IMR-90 (cell line): ENCODE data around the genes BCL7C and PRSS53.

- RRBS: 2% methylated on average over 30 of the region's 98 CpGs
CAGE:
- cytosol, long polyA plus RNA: start-site peak on the minus strand at chr16:30893968-30894014, 29 and 88 reads in 2 replicates
- long polyA plus RNA: no peak
- nucleus, long polyA plus RNA: no peak
Observed at GRCh38 chr16:30893773-30894558, at the start of gene BCL7C. Gene BCL7C, minus strand, starts transcription at chr16:30894077.

GRCh38 chr16:30894559-30895524 is 965 bp upstream of the BCL7C start:
- RRBS: no CpG with 5 or more reads among the region's 14 CpGs
CAGE:
- cytosol, long polyA plus RNA: no peak
- long polyA plus RNA: no peak
- nucleus, long polyA plus RNA: no peak

GRCh38 chr16:30903524-30904101 is 7.2 kb downstream of the CTF1 start:
- RRBS: no CpG with 5 or more reads among the region's 4 CpGs
CAGE:
- cytosol, long polyA plus RNA: no peak
- long polyA plus RNA: no peak
- nucleus, long polyA plus RNA: no peak

DNA sequence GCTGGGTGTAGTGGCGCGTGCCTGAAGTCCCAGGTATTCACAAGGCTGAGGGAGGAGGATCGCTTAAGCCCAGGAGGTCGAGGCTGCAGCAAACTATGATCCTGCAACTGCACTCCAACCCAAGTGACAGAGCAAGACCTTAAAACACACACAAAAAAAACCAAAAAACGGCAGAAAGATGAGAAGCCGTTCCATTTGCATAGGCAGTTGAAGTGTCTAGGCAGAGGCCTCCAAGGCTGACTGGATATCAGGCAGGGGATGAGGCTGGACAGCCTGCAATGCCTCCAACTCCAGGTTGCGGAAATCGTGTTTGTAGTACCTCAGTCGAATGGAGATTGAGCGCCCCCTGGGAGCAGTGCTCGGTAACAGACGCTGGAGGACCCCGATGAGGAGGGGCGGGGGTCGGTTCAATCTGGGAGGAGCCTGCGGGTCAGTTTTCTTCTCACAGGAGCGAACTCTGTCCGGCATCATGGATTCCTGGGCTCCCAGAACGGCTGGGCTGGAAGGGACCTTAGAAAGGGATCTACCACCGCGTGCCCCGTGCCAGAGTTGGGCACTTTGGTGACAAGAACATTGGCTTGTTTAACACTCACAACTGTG is 1.8 kb upstream of the FBXL19 start:
- RRBS: no CpG with 5 or more reads among the region's 22 CpGs
CAGE:
- cytosol, long polyA plus RNA: no peak
- long polyA plus RNA: no peak
- nucleus, long polyA plus RNA: no peak

DNA sequence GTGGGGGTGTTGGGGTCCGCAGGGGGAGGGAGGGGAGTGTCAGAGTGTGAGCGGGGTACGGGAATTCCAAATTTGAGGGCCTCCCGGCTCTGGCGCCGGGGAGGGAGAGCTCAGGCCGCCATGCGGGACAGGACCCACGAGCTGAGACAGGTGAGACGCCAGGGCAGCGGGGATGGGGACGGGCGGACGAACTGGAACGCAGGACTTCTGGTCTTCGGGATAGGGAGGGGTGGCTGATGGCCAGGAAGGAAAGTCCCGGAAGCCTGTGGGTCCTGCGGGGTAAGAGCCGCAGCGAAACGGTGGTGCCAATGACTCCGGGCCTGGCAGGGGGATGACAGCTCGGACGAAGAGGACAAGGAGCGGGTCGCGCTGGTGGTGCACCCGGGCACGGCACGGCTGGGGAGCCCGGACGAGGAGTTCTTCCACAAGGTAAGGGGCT is 347 bp downstream of the STX4 start:
- RRBS: 1% methylated on average over 12 of the region's 32 CpGs
CAGE:
- cytosol, long polyA plus RNA: no peak
- long polyA plus RNA: no peak
- nucleus, long polyA plus RNA: start-site peak on the plus strand centred at position 54 of the sequence, 101 bp wide, 342 and 316 reads in 2 replicates; start-site peak on the plus strand centred at position 337 of the sequence, 158 bp wide, 74 and 130 reads in 2 replicates

- RRBS: no CpG with 5 or more reads among the region's 29 CpGs
CAGE:
- cytosol, long polyA plus RNA: no peak
- long polyA plus RNA: no peak
- nucleus, long polyA plus RNA: no peak
Observed at GRCh38 chr16:31074552-31075281, 495 bp downstream of the ZNF646 start.

DNA sequence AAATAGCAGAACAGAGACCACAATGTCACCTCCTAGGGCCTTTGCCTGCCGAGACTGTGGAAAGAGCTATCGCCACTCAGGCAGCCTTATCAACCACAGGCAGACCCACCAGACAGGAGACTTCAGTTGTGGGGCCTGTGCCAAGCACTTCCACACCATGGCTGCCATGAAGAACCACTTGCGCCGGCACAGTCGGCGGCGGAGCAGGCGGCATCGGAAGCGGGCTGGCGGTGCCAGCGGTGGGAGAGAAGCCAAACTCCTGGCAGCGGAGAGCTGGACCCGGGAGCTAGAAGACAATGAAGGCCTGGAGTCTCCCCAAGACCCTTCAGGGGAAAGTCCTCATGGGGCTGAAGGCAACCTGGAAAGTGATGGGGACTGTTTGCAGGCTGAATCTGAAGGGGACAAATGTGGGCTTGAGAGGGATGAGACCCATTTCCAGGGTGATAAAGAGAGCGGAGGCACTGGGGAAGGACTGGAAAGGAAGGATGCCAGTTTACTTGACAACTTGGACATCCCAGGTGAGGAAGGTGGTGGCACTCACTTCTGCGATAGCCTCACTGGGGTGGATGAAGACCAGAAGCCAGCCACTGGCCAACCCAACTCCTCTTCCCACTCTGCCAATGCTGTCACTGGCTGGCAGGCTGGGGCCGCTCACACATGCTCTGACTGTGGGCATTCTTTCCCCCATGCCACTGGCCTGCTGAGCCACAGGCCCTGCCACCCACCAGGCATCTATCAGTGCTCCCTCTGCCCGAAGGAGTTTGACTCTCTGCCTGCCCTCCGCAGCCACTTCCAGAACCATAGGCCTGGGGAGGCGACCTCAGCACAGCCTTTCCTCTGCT is 4.1 kb downstream of the ZNF646 start:
- RRBS: 98% methylated on average over 8 of the region's 20 CpGs
CAGE:
- cytosol, long polyA plus RNA: no peak
- long polyA plus RNA: no peak
- nucleus, long polyA plus RNA: no peak

GRCh38 chr16:31088651-31089152 is at the start of gene PRSS53:
Gene PRSS53, minus strand, starts transcription at chr16:31088943.
- RRBS: no CpG with 5 or more reads among the region's 7 CpGs
CAGE:
- cytosol, long polyA plus RNA: no peak
- long polyA plus RNA: no peak
- nucleus, long polyA plus RNA: no peak

GRCh38 chr16:31094025-31094293 is 638 bp downstream of the VKORC1 start:
- RRBS: no CpG with 5 or more reads among the region's 16 CpGs
CAGE:
- cytosol, long polyA plus RNA: no peak
- long polyA plus RNA: no peak
- nucleus, long polyA plus RNA: no peak

- RRBS: 91% methylated on average over 4 of the region's 17 CpGs
CAGE:
- cytosol, long polyA plus RNA: no peak
- long polyA plus RNA: no peak
- nucleus, long polyA plus RNA: no peak
Observed at GRCh38 chr16:31112160-31112639, 4.0 kb downstream of the BCKDK start.

DNA sequence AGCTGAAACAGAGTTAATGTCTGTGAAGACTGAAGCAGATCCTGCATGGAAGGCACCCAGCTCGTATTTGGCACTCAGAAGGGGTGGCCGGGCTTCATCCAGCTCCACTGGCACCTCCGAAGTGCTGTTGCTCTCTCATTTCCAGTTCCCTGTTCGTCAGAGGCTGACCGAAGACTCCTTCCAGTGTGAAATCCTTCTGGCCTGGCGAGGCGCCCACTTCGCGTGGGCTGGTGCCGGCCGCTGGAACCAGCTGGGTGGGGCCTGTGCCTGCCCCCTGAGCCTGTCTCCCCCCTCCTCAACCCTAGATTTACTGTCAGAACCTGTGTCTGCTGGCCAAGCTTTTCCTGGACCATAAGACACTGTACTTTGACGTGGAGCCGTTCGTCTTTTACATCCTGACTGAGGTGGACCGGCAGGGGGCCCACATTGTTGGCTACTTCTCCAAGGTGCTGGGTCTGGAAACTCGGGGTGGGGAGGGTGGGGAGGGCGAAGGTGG is 5.8 kb downstream of the PRSS8 start:
- RRBS: no CpG with 5 or more reads among the region's 17 CpGs
CAGE:
- cytosol, long polyA plus RNA: no peak
- long polyA plus RNA: no peak
- nucleus, long polyA plus RNA: no peak

DNA sequence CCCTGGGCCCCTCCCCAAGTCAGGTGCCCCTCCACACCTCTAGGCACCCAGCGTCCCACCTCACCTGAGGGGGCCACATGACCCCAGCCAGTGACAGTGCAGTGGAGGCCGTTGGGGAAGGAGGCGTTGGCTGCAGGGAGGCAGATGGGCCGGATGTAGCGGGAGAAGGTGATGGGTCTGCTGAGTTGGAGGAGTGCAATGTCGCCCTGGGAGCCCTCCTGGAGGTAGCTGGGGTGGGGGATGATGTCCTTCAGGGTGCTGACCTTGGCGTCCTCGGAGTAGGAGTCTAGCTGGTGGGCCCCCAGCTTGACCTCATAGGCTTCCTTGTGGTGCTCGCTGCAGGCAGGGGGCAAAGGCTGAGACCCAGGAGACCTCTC is 2.9 kb downstream of the PRSS8 start:
- RRBS: no CpG with 5 or more reads among the region's 9 CpGs
CAGE:
- cytosol, long polyA plus RNA: no peak
- long polyA plus RNA: no peak
- nucleus, long polyA plus RNA: no peak

DNA sequence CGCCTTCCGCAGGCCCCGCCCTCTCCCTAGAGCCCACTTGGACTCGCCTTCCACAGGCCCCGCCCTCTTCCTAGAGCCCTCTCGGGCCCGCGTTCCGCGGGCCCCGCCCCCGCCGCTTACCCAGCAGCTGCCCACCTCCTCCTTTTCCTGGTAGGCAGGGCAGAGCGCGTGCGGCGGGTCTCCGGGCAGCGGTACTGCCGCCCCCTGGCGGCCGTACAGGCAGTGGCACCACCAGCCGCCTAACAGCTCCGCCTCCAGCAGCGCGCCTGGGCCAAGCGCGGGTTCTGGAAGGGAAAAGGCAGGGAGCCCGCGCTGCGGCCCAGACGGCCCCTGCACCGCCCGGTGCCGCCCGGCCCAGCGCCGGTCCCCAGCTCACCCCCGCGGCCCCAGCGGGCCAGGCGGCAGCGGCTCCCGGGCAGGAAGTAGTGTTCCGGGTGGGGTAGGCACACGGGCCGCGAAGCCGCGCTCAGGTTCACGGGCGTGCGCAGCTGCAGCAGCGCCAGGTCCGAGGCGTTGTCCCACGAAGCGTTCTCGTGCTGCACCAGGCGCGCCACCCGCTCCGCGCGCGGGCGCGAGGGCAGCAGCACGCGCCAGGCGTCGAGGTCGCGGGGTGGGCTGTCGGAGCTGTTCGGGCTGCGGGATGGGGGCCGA is 7.0 kb upstream of the PRSS8 start:
- RRBS: 2% methylated on average over 7 of the region's 78 CpGs
CAGE:
- cytosol, long polyA plus RNA: no peak
- long polyA plus RNA: no peak
- nucleus, long polyA plus RNA: no peak

DNA sequence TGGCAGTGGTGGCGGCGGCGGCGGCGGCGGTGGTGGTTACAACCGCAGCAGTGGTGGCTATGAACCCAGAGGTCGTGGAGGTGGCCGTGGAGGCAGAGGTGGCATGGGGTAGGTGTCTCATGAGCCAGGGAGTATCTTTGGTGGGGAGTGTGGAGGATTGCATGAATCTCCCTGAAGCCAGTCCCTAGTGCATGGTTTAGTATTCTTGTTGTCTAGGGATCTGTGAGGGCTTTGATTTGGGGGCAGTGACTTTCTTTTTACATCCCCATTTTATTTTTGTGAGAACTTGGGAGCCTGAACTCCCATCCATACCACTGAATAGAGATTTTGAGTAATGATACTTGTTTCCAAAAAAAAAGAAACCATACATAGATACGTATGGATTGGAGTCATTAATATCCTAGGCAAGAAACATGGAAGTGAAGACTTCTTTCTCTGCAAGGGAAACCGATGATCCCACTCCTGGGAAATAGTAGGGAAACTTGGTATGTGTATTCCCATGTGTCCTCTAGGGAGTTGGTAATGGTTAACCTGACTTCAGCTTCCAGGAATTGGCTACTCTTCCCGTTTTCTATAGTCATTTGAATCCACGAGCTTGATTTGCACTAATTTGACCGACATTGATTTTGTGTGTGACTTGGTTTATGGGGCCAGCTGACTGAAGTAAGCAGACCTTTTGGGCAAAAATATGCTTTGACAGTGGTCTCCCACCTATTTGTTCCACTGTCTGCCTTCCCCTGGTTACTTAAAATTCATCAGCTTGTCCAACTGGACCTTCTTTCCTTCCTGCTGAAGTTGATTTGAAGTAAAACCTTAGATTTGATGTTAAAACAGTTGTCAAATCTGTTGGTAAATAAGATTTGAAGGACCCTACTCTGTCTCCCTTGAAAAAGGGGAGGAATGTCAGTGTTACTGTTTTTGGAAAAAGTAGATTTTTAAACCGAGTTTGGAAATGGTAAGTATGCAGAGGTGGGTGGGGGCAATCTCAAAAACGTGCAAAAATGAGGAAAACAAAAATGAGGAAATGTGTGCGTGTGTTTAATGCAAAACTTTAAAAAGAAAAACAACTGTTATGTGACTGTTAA is 5.5 kb downstream of the FUS start:
- RRBS: no CpG with 5 or more reads among the region's 17 CpGs
CAGE:
- cytosol, long polyA plus RNA: no peak
- long polyA plus RNA: no peak
- nucleus, long polyA plus RNA: no peak

GRCh38 chr16:31203060-31203433 is 487 bp upstream of the PYCARD start:
- RRBS: no CpG with 5 or more reads among the region's 11 CpGs
CAGE:
- cytosol, long polyA plus RNA: no peak
- long polyA plus RNA: no peak
- nucleus, long polyA plus RNA: no peak

GRCh38 chr16:31206610-31207087 is 4.1 kb upstream of the PYCARD start:
- RRBS: no CpG with 5 or more reads among the region's 6 CpGs
CAGE:
- cytosol, long polyA plus RNA: no peak
- long polyA plus RNA: no peak
- nucleus, long polyA plus RNA: no peak

- RRBS: no CpG with 5 or more reads among the region's 5 CpGs
CAGE:
- cytosol, long polyA plus RNA: no peak
- long polyA plus RNA: no peak
- nucleus, long polyA plus RNA: no peak
Observed at GRCh38 chr16:31299781-31300071, 40.0 kb downstream of the ITGAM start.

DNA sequence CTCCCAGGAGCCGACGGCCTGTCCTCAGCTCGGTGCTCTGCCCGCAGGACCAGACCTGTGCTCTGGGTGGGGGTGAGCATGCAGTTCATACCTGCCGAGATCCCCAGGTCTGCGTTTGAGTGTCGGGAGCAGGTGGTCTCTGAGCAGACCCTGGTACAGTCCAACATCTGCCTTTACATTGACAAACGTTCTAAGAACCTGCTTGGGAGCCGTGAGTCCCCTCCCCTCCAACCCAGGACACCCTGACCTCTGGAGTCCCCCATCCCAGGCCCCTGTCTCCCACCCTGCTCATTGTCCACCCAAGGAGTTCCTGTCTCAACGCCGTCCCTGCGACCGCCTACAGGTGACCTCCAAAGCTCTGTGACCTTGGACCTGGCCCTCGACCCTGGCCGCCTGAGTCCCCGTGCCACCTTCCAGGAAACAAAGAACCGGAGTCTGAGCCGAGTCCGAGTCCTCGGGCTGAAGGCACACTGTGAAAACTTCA is 16.4 kb downstream of the ITGAX start:
- RRBS: 64% methylated on average over 4 of the region's 20 CpGs
CAGE:
- cytosol, long polyA plus RNA: no peak
- long polyA plus RNA: no peak
- nucleus, long polyA plus RNA: no peak

DNA sequence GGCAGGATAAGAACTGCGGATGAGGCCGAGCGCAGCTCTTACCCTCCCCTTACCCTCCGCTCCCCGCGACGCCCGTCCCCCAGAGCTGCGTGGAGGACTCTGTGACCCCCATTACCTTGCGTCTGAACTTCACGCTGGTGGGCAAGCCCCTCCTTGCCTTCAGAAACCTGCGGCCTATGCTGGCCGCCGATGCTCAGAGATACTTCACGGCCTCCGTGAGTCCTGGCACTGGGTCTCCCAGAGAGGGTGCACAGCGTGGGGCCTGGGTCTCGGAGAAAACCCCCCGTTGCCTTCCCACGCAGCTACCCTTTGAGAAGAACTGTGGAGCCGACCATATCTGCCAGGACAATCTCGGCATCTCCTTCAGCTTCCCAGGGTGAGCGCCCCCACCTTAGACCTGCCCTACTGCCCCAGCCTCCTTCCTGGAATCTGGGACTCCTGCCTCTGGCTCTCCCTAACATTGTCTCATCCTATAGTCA is 17.4 kb downstream of the ITGAX start:
- RRBS: no CpG with 5 or more reads among the region's 23 CpGs
CAGE:
- cytosol, long polyA plus RNA: no peak
- long polyA plus RNA: no peak
- nucleus, long polyA plus RNA: no peak

DNA sequence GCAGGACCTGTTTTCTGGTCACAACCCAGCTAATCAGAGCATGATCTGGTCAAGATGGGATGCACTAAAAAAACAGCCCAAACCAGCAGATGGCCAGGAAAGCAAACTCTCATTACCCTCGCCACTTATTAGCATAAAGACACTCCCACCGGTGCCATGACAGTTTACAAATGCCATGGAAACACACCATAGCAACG is 6.6 kb upstream of the ITGAD start:
- RRBS: no CpG with 5 or more reads among the region's 3 CpGs
CAGE:
- cytosol, long polyA plus RNA: no peak
- long polyA plus RNA: no peak
- nucleus, long polyA plus RNA: no peak